Retinal pigment epithelial cell (primary cell): ENCODE measurements around a stretch of chr11.

DNA sequence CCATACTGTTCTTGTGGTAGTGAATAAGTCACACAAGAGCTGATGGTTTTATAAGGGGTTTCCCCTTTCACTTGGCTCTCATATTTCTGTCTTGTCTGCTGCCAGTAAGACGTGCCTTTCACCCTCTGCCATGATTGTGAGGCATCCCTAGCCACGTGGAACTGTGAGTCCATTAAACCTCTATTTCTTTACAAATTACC lies 4.4 kb downstream of the CD59 start:
- RRBS = no CpG with 5 or more reads among the region's 2 CpGs

- RRBS = no CpG with 5 or more reads among the region's 8 CpGs
These were observed 3.5 kb upstream of the FBXO3 start for GRCh38 chr11:33777753-33778260.

GRCh38 chr11:33881697-33882466 lies 10.0 kb downstream of the LMO2 start:
- RRBS = no CpG with 5 or more reads among the region's 9 CpGs

DNA sequence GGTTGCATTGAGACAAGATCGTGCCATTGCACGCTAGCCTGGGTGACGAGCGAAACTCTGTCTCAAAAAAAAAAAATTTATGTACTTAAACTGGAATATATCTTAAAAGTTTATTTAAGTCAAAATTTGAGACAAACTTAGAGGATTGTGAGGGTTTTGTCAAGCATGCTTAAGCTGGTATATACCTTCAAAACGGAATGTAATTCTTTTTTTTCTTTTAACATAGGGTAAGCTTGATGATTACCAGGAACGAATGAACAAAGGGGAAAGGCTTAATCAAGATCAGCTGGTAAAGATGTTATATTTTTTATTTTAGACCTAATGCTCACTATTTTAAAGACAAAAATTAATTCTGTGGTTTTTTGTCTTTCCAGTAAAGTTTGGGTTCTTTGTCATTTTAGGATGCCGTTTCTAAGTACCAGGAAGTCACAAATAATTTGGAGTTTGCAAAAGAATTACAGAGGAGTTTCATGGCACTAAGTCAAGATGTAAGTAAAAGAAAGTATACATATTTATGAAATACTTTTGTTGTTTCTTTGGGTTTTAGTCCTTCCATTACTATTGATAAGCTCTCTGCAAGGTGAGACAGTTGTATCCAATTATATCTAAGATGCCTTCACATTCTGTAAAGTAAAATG lies 20.1 kb downstream of the CAPRIN1 start:
- RRBS = no CpG with 5 or more reads among the region's 7 CpGs

DNA sequence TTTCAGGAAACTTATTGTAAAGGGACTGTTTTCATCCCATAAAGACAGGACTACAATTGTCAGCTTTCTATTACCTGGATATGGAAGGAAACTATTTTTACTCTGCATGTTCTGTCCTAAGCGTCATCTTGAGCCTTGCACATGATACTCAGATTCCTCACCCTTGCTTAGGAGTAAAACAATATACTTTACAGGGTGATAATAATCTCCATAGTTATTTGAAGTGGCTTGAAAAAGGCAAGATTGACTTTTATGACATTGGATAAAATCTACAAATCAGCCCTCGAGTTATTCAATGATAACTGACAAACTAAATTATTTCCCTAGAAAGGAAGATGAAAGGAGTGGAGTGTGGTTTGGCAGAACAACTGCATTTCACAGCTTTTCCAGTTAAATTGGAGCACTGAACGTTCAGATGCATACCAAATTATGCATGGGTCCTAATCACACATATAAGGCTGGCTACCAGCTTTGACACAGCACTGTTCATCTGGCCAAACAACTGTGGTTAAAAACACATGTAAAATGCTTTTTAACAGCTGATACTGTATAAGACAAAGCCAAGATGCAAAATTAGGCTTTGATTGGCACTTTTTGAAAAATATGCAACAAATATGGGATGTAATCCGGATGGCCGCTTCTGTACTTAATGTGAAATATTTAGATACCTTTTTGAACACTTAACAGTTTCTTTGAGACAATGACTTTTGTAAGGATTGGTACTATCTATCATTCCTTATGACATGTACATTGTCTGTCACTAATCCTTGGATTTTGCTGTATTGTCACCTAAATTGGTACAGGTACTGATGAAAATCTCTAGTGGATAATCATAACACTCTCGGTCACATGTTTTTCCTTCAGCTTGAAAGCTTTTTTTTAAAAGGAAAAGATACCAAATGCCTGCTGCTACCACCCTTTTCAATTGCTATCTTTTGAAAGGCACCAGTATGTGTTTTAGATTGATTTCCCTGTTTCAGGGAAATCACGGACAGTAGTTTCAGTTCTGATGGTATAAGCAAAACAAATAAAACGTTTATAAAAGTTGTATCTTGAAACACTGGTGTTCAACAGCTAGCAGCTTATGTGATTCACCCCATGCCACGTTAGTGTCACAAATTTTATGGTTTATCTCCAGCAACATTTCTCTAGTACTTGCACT lies 5.6 kb upstream of the NAT10 start:
- RRBS = no CpG with 5 or more reads among the region's 9 CpGs

DNA sequence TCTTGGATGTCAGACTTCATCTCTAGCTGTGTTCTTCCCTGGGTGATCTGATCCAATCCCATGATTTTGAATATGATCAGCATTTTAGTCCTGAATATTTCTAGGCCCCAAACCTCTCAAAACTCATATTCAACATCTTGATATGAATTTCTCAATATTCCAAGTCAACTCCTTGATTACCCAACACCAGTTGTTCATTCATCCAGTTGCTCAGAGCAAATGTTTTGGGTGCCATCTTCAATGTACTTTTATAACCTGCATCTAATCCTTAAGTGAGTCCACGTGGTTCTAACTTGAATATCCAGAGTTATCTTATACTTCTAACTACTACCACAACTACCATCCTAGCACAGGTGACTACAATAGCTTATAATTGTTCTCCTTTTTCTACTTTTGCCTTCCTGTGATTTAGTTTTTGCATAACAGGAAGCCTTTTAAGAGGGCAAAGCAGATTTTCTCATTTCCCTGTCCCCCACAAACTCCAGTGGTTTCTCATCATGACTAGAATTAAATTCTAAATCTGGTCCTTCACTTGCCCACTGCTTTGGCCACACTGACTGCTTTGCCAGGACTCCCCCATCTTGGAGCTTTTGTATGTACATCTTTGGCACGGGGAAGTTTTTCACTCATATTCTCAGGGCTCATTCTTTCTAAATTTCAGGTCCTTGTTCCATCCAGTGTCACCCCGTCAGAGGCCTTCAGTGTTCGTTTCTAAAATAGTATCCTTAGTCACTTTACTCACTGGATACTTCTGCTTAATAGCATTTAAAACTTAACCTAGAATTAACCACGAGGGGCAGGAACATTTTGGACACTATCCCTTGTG lies 1.2 kb upstream of the NAT10 start:
- RRBS = no CpG with 5 or more reads among the region's 5 CpGs

- RRBS = no CpG with 5 or more reads among the region's 29 CpGs
These were observed 55.2 kb downstream of the NAT10 start for GRCh38 chr11:34160576-34161178.

- RRBS = no CpG with 5 or more reads among the region's 7 CpGs
These were observed 114.2 kb downstream of the ABTB2 start for GRCh38 chr11:34243590-34244068.

DNA sequence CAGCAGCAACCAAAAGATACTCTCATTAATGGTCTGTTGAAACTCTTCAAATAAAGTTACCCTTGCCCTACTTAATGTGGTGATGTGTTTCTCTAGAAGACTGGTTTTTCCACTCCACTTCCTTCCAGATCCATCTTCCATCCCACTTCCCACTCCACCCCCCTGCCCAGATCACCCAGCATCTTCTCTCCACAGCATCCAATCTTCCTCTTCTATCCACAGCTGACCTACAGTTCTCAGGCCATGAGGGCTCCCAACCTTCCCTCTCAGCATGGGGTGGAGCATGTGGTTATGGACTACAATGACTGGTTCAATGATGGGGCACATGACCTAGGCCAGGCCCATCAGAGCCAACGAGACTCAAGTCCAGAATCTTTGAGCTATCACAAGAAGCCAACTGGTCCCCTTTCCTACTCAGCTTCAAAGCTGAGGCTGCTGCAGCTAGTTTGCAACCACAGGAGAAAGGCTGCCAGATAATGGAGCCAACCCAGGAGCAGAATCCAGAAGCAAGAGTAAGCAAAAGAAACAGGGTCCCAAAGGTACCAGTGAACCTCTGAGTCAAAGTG lies 28.5 kb downstream of the ABTB2 start:
- RRBS = no CpG with 5 or more reads among the region's 1 CpG

- RRBS = 1% methylated on average over 7 of the region's 26 CpGs
These were observed 1.3 kb upstream of the ABTB2 start for GRCh38 chr11:34359017-34359567.

DNA sequence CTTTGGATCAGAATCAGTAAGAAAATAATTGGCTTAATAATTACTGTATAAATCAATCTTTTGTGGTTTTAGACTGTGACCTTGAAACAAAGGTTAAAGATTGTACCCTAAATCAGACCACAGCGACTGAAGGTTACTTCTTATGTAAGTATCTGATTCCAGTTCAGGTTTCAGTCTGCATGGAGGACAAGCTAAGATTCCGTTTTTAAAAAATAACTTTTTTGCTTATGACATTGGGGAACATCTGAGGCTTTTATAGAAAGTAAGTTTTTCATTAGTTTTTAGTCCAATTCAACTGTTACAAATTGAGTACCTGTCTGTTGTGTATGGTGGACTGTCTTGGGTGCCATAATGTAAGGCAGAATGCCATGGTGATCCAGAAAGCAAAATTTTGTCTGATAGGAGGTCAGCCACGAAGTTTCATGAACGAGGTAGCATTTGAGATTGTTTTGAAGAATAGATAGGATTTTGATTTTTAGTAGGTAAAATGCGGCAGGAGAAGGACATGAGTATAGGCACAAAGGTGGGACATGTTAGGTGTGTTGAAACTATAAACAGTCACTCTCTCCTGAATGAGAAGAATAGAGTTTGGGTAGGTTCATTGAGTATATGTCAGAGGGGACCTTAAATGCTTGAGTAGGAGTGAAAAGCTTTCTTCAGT lies 19.1 kb downstream of the CAT start:
- RRBS = no CpG with 5 or more reads among the region's 5 CpGs

DNA sequence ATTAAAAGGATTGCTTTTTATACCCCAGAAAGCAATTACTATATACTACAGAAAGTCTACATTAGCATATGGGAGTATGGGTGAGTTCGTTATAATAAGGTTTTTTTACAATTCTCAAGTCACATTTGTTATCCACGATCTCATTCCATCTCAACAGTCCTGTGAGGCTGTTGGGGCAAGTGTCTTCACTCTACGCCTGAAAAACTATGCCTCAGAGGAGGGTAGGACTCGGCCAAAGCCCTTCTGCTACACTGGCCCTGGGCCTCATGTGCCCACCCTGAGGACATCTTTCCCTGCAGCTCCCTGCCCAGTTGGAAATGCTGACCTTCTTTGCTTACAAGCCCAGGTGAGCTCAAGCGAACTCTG lies 18.4 kb downstream of the EHF start:
- RRBS = no CpG with 5 or more reads among the region's 5 CpGs

DNA sequence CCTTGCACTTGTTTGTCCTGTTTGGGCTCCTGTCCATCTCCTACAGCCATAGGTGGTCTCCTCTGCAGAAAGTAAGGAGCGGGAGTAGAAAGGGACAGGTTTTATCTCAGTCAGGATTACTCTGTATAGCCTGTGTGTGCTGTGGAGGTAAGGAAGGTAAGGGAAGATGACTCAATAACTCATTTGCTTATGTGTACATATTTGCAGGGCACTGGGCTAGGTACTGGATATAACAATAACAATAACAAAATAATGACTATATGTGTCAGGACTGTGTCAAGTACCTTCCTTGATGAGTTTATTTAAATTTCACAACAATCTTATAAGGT lies 132.0 kb downstream of the APIP start:
- RRBS = no CpG with 5 or more reads among the region's 1 CpG

GRCh38 chr11:34915588-34915996 lies 587 bp downstream of the APIP start:
- RRBS = no CpG with 5 or more reads among the region's 25 CpGs

- RRBS = no CpG with 5 or more reads among the region's 5 CpGs
These were observed 103.0 kb upstream of the CD44 start for GRCh38 chr11:35035772-35036588.

GRCh38 chr11:35143330-35143662 lies 4.3 kb downstream of the CD44 start:
- RRBS = no CpG with 5 or more reads among the region's 5 CpGs

GRCh38 chr11:35143701-35144846 lies 5.1 kb downstream of the CD44 start:
- RRBS = no CpG with 5 or more reads among the region's 12 CpGs

GRCh38 chr11:35150501-35151369 lies 11.8 kb downstream of the CD44 start:
- RRBS = no CpG with 5 or more reads among the region's 4 CpGs

DNA sequence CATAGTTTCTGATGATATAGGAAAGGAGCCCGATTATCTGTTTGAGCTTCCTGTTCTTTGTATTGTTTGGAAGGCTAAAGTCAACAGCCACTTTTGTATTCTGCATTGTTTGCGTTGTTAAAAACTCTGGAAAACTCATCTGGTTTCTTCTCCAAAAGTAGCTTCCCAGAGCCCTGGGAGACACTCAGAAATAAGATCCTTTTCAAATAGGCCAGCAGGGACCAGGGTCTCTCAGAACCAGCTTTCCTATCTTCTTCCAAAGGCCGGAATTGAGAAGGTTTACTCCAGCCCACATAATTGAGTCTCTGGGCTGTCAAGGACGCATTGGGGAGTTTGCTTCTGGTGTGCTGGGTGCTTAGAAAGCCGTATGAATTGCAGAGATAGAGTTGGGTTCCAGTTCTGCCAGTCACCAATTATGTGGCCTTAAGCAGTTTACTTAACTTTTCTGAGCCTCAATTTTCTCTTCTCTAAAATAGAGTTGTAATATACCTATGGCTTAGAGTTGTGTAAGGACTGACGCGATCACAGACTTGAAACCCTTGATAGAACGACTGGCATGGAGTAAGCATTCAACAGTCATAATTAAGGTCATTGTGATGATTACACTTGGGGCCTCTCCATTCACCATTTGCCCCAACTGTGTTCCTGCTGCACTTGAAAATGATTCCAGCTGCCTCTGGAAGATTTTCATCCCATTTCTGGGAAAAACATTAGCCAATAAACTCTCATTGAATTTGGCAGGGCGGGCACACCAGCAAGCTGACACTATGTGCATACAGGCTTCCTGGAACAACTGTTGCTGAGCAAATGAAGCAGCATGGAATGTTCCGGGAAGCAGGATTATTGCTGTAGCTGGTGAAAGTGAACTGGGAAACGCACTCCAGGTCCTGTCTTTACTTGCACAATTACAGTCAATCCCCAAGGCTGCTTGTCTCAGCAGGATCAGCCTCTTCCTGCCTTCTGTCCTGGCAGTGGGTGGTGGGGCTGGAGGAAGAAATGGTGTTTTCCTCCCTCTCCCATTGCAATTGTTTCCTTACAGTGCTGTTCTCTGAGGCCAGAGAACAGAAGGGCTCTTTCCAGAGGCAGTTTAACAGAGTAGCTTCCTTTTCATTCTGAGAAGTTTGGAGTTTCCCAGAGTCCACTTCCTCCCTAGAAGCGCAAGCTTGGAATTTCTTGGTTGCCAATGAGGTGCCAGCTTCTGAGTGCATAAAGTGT lies 19.4 kb downstream of the CD44 start:
- RRBS = no CpG with 5 or more reads among the region's 12 CpGs

DNA sequence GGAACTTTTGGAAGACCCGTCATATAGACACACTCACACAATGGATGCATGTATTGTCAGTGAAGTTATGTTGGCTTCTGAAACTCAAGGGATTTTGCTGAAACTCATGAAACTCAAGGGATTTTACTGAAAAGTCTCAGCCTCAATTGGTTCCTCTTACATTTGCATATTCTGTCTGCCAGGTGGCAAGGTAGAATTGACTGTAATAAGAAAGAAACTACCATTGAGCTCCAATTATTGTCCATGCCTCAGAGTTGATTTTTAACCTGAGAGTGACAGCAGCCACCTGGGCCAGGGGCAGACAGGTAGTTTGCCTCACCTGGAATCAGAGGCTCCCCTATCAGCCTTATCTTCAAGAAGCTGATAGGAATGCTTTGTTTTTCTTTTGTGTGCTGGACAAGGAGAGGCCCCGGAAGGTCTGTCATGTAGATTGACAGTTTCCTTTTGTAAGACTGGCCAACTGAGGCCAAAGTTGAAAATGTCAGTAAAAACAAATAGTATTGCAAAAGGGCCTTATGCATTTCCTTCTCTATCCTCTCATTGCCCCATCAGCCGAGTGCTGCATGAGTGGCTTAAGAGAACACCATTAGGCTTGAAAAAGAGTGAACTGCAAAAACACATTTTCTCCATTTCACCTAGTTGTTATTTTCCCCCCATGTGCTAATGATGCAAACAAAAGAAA lies 34.1 kb downstream of the CD44 start:
- RRBS = no CpG with 5 or more reads among the region's 3 CpGs